ENCODE results near the gene ARMC3.

DNA sequence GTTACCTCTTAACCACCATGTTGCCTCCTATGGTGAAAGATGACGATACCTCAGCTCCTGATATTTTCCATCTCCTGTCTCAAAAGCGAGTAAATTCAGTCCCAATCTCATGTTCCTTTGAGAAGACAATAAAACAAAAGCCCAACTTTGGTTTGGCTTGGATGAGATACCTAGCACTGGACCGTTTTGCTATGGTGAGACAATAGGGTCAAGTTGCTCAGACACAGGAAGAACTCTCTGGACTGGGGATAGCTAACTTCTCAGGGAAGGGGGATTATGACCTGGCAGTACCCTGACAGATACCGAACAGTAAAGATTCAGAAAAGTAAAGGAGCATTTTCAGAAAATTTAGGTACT lies 10.1 kb downstream of the MLLT10 start:
- PRO-cap, result no peak
- RAMPAGE, long total RNA, 4 experiments, result start-site peak on the plus strand in 1 of 4 experiments, centred at position 213 of the sequence, 5 reads per replicate

- PRO-cap, result no peak
- RAMPAGE, long total RNA, 4 experiments, result no peak in any of the 4 experiments
These were observed 11.1 kb downstream of the MLLT10 start for GRCh38 chr10:21545118-21545628.

DNA sequence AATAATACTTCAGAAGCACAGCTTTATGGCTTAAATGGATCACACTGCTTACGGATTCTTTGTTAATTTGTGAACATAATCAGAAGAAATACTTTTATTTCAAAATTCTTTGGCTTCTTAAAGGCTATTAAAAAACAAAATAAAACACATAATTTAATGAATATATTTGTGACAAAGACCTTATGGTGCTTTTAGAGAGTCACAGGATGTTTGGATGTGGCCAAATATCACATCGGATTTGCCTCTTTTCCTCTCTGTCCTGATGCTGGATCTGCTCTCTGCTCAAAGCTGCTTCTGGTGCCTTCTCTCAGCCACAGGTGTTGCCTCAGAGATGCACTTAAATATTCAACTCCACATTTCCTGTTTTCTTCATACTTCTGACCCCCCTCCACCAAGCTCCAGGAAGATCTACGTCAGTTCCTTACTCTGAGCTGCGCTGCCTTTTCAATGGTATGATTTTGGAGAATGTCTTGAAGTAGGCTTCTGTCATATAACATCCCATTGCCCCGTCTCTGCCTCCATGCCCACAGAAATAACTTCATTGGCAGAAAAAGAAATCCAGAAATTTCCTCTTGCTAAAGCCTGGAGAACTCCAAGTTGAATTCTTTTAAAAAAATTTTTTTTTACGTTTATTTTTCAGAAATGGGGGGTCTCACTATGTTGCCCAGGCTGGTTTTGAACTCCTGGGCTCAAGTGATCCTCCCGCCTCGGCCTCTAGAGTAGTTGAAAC lies 230.7 kb downstream of the MLLT10 start:
- PRO-cap, result no peak
- RAMPAGE, long total RNA, 4 experiments, result no peak in any of the 4 experiments

GRCh38 chr10:21920596-21921093 lies 82.9 kb downstream of the DNAJC1 start:
- PRO-cap, result no peak
- RAMPAGE, long total RNA, 4 experiments, result no peak in any of the 4 experiments

GRCh38 chr10:21981653-21982791 lies 21.5 kb downstream of the DNAJC1 start:
- PRO-cap, result no peak
- RAMPAGE, long total RNA, 4 experiments, result no peak in any of the 4 experiments

- PRO-cap, result no peak
- RAMPAGE, long total RNA, 4 experiments, result no peak in any of the 4 experiments
These were observed 931 bp upstream of the BMI1 start for GRCh38 chr10:22319935-22320400.

GRCh38 chr10:22321692-22322427 lies 961 bp downstream of the BMI1 start:
- PRO-cap, result unidirectional peak, minus-strand start at chr10:22321860
- RAMPAGE, long total RNA, 4 experiments, result no peak in any of the 4 experiments

GRCh38 chr10:22334184-22334872 lies 11.0 kb upstream of the SPAG6 start:
- PRO-cap, result no peak
- RAMPAGE, long total RNA, 4 experiments, result no peak in any of the 4 experiments

DNA sequence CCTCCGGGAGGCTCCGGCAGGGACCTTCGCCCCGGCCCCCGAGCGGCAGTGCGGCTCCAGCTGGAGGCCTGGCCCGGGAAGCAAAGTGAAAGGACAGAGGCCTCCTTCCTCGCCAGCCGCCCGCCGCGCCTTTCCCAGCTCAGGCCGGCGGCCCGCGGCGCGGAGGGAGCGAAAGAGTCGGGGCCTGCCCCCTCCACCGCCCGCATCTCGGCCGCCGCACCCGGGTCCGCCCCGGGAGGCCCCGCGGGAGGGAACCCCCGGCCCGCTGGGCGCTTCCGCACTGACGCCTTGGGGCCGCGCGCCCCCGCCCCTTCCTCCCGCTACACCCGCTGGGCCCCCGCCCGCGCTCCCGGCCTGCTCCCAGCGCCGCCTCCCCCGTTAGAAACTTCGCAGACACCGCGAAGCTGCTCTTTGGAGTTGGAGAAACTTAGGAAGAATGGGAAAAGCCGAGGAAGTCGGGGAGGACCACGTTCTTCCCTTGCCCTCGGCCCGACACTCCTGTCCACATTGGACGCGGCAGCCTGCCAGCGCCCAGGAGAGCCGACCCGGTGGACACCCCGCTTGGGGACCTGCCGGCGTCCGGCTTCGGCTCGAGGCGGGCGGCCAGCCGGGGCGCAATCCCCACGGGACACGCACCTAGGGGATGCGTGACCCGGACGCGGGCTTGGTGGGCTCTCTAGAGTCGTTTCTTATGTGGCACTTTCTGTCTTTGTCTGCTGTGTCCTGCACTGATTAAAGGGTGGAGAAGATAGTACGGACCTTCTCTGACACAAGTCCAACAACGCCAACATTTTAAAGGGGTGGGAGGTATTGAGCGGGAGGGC lies 4.3 kb upstream of the SPAG6 start:
- PRO-cap, result no peak
- RAMPAGE, long total RNA, 4 experiments, result no peak in any of the 4 experiments

- PRO-cap, result no peak
- RAMPAGE, long total RNA, 4 experiments, result no peak in any of the 4 experiments
These were observed 3.8 kb upstream of the SPAG6 start for GRCh38 chr10:22341563-22341741.

DNA sequence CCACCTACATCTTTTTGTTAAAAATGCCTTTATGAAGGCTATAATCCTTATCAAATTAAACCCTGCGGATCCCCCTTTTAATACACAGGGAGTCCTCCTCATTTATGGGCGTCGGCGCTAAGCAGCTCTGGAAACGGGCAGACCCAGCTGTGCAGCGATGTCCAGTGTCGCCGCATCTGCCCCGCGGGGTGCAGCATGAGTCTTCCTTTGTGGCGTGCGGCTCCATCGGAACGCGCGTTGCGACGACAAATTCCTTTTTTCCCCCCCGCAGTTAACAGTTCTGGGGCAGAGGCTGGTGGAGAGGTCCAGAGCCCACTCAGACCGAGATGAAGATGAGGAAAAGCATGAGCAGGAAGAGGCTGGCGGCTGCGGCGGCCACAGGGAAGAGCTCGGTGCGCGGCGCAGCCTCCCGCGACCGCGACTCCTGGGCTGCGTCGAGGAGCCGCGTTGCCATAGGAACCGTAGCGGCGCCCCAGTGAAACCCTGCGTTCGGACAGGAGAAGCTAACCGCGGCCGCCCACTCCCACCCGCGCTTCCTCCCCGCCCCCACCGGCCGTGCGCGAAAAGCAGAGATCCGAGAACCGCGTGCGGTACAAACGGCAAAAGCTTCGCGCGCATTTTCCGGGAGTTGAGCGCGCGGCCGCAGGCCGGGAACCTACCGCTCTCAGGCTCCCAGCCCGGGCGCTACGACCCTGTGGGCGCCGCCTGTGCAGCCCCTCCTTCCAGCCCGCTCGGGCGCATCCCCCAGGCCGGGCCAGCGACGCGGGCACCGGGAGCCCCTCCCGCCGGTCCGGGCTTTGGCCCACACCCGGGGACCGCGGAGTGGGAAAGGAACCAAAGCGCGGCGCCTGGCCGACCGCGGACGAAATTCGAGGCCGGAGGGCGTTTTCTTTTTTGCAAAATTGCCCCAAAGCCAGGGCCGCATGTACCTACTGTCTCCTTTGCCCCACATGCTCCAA lies 130.7 kb downstream of the SPAG6 start:
- PRO-cap, result no peak
- RAMPAGE, long total RNA, 4 experiments, result no peak in any of the 4 experiments

DNA sequence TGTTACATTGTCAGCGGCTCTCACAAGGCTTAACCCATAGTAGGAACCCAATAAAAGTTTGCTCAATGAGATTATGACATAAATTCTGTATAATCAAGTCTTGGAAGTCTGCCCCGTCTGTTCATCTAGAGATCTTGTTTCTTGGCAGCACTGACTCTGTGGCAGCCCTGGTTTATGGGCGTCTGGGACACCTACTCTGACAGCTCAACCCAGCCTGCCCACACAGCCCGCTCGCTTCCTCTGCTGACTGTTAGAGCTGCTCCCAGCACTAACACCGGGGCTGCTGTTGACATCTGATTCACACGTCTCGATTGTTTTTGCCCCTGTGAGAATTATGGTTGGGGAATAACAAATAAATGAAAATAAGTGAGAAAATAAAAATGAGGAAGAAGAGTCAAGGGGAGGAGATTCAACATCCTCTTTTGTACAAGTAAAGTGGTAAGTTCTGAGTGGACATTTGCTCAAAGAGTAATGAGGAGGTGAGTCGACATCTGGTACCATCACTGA lies 160.8 kb downstream of the SPAG6 start:
- PRO-cap, result no peak
- RAMPAGE, long total RNA, 4 experiments, result no peak in any of the 4 experiments

DNA sequence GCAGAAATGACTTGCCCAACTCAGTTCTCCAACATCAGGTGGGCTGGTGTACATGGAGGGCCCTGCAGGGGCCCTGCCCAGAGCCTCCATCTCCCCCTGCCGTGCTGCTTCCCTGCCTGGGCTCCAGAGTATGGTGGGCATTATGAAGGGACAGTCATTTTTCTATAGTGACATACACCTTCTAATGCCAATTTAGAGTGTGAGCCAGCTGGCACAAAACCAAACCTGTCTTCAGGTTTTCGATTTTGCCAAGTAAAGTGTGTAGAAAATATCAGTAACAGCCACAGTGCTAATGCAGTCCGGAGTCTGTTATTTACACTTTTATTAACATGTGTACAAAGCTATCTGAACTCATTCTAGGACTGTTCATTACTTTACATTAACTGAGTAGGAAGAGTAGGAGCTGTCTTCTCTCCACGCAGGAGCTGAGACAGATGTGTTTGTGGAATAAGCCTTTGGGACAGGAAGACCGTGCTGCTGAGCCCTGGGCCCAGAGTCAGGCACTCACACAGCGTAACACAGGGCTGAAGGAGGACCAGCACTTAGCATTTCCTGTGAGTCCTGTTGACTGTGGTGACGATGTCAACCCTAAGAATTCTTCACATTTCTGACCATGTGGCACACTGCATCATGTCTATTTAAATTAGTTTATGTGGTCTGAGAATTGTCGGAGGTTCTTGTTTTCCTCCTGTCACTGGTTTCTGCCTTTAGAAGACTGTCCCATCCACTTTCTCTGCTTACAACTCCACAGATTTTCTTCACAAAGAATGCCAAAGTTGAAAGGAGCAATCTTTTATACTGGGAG lies 117.4 kb downstream of the PIP4K2A start:
- PRO-cap, result no peak
- RAMPAGE, long total RNA, 4 experiments, result no peak in any of the 4 experiments

DNA sequence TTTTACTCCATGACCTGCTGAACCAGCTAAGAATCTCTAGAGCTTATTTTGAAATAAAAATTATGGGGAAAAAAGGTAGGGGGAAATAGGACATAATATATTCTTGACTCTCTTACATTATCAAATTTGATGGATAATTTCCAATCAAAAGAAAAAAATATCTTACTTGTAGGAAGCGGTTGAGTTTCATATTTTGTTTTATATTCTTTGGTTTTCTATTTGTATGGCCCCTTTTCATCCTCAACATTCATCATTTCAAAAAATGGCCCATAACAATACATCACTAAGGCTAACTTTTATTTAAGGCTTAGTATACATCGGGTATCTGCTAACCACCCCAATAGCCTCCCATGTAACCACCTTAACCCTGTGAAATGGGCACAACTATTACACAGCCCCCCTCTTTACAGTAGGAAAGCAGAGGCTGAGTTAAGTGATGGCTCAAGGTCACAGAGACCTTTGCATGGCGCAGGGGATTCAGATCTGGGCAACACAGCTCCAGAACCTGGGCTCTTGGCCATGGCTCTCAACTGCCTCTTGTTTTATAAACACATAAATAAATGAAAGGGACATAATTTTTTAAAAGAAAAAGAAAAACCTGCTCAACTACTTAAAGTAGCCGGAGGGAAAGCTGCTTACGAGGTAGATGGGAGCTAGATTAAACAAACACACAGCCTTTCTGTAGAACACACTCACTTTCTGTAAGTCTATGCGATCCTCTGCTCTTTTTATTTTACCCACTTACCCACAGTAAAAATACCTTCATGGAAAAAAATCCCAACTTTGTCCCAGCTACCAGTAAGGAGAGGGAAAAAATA lies 81.5 kb downstream of the PIP4K2A start:
- PRO-cap, result no peak
- RAMPAGE, long total RNA, 4 experiments, result no peak in any of the 4 experiments

DNA sequence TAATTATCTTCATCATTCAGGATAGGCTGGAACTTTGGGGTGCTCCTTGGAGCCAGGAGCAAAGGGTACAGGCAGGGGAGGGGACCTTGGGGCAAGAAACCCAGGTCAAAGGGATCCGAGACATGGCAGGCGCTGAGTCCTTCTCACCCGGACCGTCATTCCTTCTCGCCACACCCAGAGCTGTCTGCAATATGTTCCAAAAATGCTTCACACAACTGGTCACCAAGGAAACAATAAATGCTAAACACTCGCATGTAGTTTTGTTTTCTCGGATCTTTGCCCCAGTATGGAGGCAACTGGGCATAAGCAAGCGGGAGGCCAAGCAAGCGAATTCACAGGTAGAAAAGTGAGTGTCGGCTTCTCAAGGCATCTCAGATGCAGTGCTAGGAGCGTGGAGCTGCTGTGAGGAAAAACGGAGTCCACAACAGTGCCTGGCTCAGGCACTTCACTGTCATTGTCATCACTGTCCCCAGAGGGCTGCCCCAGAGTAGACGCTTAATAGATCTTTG lies 80.8 kb downstream of the PIP4K2A start:
- PRO-cap, result no peak
- RAMPAGE, long total RNA, 4 experiments, result no peak in any of the 4 experiments

- PRO-cap, result no peak
- RAMPAGE, long total RNA, 4 experiments, result no peak in any of the 4 experiments
These were observed 59.2 kb downstream of the PIP4K2A start for GRCh38 chr10:22655278-22655551.

- PRO-cap, result no peak
- RAMPAGE, long total RNA, 4 experiments, result no peak in any of the 4 experiments
These were observed 31.9 kb downstream of the PIP4K2A start for GRCh38 chr10:22682351-22683047.

- PRO-cap, result no peak
- RAMPAGE, long total RNA, 4 experiments, result no peak in any of the 4 experiments
These were observed 21.7 kb downstream of the PIP4K2A start for GRCh38 chr10:22692499-22693160.

- PRO-cap, result no peak
- RAMPAGE, long total RNA, 4 experiments, result no peak in any of the 4 experiments
These were observed at the start of gene ARMC3 for GRCh38 chr10:22927594-22928459. TSS of gene ARMC3 (plus strand) at chr10:22928053.

DNA sequence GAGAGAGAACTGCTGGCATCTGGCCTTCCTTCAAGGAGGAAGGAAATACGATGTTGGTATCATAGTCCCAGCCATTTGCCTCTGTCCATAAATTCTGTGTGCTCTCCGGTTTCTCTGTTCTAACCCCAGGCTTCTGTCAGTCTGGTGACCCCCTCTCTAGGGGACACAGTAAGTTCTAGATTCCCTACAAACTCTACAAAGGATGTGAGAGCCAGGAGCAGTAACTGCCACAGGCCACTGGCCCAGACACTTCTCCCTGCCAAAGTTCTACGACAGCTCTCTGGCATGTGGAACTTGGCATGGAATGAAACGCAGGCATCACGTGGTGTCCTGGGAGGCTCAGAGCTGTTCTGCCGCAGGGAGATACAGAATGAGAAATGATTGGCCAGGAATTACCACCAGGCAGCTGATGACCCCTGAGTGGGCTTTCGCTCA lies 29.9 kb upstream of the MSRB2 start:
- PRO-cap, result no peak
- RAMPAGE, long total RNA, 4 experiments, result no peak in any of the 4 experiments